Thoracic aorta endothelial cell (primary cell): ENCODE measurements around a stretch of chr7.

GRCh38 chr7:24663518-24663915, 90.3 kb downstream of the PALS2 start:
- CAGE, long polyA plus RNA = no peak

- CAGE, long polyA plus RNA = no peak
Measured at GRCh38 chr7:24728585-24729061, 28.6 kb downstream of the GSDME start.

- CAGE, long polyA plus RNA = no peak
Measured at GRCh38 chr7:24757723-24758138, 467 bp upstream of the GSDME start.

GRCh38 chr7:24882912-24883877, 96.8 kb downstream of the OSBPL3 start:
- CAGE, long polyA plus RNA = no peak

GRCh38 chr7:24971258-24971777, 8.7 kb downstream of the OSBPL3 start:
- CAGE, long polyA plus RNA = no peak

- CAGE, long polyA plus RNA = no peak
Measured at GRCh38 chr7:25030939-25031404, 51.0 kb upstream of the OSBPL3 start.

- CAGE, long polyA plus RNA = no peak
Measured at GRCh38 chr7:25255668-25256434, 27.6 kb upstream of the NPVF start.

GRCh38 chr7:25454248-25454859, 226.1 kb upstream of the NPVF start:
- CAGE, long polyA plus RNA = no peak

DNA sequence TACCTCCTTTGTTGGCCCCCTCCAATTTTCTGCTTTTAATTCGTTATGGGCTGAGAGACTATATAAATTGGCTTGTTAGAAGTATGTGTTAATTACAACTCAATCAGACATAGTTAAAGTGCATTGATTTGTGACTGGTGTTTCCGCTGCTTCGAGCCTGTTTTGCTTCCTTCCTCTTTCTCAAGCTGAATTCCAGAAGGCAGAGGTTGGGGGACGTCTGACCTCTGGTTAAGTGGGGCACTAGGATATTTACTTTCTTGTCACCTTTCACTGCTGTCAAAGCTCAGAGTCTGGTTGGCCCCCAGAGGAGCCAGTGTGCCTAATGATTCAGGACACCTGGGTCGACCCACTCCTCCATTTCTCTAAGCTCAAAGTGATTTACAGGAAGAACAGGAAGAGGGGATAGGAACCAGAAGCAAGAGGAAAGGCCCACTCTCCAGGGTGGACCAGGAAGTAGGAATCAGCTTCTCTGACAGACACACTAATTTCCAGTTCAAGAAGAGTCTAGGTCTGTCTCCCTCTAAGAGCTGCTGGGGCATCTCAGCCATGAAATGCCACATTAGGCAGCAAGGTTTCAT, 397.1 kb upstream of the NPVF start:
- CAGE, long polyA plus RNA = no peak

- CAGE, long polyA plus RNA = no peak
Measured at GRCh38 chr7:25743549-25744588, 408.1 kb upstream of the NFE2L3 start.

DNA sequence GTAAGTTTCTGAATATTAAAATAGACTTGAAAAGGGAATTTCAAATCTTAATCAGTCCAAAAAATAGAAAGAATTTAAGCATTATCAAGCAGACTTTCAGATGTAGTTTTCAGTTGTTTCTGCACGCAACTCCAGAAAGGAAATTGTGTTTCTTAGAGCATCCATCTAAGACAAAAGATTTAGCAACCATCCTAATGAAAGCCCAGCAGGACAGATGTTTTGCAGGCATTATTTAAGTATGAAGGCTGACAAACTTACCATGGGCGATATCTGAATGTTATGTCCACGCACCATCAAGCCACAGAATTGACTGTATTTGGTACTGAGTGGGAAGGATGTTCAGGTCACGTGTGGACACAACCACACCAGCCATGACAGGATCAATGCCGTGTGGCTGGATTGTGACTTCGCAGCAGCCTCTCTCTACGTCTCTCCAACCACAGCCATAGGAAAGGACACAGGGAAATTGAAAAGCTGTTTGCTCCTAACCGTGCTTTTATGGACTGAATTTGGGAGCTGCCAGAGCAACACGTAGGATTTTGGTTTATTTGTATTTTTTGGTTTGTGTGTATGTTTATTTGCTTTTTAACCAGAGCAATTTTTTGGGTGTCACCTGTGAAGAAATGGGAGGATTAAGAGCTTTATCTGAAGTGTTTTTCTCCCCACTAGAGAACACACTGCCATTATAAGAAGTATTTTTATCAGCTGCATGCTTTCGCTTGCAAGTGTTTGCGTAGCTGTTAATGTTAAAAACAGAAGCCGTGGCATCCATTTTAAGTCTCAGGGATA, 401.3 kb upstream of the NFE2L3 start:
- CAGE, long polyA plus RNA = no peak

- CAGE, long polyA plus RNA = no peak
Measured at GRCh38 chr7:25770496-25771199, 381.4 kb upstream of the NFE2L3 start.

- CAGE, long polyA plus RNA = no peak
Measured at GRCh38 chr7:25853756-25854711, 298.0 kb upstream of the NFE2L3 start.

DNA sequence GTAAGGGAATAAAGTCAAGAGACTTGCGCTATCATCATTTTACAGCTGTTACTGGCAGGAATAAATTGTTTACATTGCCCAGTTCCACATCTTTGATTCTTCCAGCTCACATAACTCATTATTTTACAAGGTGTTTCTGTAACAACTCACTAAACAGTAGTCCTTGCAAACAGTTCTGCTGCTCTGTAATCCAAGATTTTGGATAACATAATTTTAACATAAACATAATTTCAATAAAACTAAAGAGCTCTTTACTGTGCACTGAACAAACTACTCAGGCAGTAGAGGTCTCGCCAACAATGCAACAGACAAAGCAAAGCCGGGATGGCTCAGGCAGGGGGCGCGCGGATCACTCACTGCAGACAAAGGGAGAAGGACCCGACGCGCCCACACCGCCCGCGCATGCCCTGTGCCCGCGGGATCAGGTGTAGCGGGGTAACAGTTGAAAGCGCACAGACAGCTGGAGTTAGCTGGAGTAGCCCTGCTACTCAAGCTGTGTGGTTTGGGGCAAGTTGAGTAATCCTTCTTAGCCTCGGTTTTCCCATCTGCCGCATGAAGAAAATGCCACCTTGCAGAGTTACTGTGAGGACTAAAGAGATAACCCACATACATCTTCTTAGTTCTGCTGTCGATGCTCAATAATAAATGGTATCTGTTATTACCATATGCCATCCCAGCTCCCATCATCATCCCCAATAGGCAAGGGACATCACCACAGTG, 73.1 kb upstream of the NFE2L3 start:
- CAGE, long polyA plus RNA = no peak

DNA sequence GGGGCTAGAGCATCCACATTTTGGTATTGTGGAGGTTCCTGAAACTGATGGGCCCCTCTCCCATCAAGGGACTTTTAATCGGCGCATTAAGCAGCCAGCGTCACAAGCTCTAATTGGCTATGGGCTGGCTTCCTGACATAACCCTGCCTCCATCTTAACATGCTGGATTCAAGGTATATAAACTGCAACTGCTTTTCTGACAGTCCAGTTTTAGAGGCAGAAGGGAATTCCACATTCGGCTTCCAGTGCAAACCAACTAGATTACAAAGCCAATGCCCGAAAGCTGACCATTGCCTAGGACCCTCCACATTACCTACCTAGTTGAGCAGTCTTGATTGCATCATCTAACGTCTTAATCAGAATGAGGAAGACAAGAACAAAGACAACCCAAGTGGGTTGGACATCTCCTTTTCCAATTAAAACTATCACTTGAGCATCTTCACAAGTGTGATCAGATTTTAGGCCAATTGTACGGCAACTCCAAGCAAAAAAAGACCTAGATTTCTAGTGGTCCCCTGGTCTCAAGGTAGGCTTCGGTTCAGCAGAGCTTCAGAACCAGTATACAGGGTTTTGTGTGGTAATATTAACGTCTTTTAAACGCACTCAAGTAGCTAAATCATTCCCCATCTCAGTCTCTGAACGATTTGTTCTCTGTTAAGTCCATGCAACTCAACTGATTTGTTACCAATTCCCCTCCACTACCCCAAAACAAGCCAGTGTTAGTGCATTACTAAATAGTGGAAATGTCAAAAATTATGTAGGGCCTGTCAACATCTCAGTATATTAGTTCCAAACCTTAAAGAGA, 12.6 kb downstream of the HNRNPA2B1 start:
- CAGE, long polyA plus RNA = no peak

DNA sequence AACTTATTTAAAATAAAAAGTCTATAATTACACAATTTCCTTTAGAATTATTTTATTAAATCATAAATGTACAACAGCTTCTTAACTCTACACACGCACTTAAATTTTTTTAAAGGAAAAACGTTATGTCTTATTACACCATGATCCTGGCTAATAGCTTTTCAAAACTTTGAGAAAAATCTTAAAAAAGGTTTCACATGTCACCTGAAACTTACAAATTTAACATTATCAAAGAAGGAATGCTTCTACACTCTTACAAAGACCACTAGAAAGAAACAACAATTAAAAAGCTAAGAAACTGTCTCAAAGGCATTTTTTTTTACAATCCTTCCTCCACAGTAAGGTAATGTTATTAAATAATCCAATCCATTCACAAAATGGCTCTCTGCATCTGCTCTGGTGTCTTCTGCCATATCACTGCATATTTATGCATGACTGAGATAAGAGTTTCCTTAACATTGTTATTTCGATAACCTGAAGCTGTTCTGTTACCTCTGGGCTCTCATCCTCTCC, 8.7 kb downstream of the HNRNPA2B1 start:
- CAGE, long polyA plus RNA = no peak

- CAGE, long polyA plus RNA = no peak
Measured at GRCh38 chr7:26193706-26194161, 6.8 kb downstream of the HNRNPA2B1 start.

DNA sequence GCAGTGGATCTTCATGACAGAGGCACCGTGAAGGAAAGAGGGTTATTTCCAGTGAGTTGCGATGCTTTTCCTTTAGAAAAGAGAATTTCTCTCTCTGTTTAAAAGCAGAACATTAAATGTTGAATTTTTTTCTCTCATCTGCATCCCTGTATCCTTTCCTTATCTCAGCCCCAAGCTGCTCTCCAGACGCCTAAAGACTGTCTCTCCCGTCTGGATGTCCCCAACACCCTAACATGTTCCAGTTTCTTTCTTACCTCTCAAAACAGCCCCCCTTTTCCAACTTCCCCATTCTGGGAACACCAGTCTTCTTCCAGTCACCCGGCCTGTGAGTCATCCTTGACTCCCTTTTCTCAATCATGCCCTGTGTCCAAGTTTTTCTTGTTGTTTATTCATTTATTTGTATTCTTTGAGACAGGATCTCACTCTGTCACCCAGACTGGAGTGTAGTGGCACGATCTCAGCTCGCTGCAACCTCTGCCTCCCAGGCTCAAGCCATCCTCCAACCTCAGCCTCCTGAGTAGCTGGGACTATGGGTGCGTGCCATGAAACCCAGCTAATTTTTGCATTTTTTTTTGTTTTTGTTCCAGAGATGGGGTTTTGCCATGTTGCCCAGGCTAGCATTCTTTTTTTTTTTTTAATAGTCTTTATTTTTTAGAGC, 15.5 kb downstream of the SNX10 start:
- CAGE, long polyA plus RNA = no peak

DNA sequence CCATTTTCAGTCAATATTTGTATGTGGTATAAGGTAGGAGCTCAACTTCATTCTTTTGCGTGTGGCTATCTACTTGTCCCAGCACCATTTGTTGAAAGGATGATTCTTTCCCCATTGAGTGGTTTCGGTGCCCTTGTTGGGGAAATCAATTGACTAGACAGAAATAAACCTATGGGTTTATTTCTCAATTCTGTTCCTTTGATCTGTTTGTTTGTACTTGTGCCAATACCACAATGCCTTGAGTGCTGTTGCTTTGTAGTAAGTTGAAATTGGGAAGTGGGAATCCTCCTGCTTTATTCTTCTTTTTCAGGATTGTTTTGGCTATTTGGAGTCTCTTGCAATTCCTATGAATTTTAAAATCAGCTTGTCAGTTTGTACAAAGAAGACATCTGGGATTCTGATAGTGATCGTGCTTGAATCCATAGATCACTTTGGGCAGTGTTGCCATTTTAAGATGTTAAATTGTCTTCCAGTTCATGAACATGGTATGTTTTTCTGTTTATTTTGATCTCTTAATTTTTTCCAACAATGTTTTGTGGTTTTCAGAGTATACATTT, 41.1 kb downstream of the SNX10 start:
- CAGE, long polyA plus RNA = no peak

DNA sequence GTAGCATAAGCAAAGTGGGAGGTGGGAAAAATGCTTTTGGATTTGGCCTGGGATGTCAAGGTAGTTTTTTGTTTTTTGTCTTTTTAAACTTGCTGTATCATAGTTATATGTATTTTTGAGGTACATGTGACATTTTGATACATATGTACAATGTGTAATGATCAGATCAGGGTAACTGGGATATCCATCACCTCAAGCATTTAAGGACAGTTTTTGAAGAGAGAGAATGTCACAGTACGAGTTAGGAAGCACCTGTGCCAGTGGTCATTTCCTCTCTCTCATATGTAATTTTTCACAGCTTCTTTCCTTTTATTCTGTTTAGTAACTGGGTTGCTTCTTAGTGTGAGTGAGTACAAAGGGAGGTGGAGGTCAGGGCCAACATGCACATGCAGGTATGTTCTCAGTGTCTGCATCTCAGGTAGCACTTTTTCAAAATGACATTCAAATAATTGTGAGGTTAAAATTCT, 42.5 kb downstream of the SNX10 start:
- CAGE, long polyA plus RNA = no peak